Omental fat pad (tissue), 4 donors: Measurements from ENCODE around the genes CITED4 and ZMYND12.

DNA sequence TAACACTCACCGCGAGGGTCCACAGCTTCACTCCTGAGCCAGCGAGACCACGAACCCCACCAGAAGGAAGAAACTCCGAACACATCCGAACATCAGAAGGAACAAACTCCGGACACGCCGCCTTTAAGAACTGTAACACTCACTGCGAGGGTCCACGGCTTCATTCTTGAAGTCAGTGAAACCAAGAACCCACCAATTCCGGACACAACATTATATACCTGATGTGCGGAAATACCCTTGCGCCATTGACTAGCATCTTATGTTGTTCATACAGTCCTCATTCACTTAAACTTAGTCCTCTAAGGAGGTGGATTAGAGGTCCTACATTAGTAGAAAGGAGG is 15.4 kb downstream of the SMAP2 start:
- PRO-cap = no peak
- RAMPAGE, long total RNA, 4 experiments = no peak in any of the 4 experiments

GRCh38 chr1:40413537-40414143 is 36.6 kb upstream of the ZFP69B start:
- PRO-cap = no peak
- RAMPAGE, long total RNA, 4 experiments = no peak in any of the 4 experiments

GRCh38 chr1:40651117-40651851 is 14.2 kb downstream of the RIMS3 start:
- PRO-cap = no peak
- RAMPAGE, long total RNA, 4 experiments = no peak in any of the 4 experiments

- PRO-cap = bidirectional peak, plus-strand start at chr1:40692203, minus-strand start at chr1:40692038
- RAMPAGE, long total RNA, 4 experiments = no peak in any of the 4 experiments
These were observed 904 bp downstream of the NFYC start for GRCh38 chr1:40692169-40693047.

DNA sequence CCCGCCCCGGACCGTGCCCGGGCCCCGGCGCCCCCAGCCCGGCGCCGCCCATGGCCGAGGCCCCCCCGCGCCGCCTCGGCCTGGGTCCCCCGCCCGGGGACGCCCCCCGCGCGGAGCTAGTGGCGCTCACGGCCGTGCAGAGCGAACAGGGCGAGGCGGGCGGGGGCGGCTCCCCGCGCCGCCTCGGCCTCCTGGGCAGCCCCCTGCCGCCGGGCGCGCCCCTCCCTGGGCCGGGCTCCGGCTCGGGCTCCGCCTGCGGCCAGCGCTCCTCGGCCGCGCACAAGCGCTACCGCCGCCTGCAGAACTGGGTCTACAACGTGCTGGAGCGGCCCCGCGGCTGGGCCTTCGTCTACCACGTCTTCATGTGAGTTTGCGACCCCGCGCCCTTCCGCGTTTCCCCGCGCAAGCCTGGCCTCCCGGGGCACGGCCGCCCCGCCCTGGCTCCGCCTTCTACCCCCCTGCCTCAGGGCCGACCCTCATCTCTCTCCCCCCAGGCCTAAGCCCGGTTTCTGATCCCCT is 516 bp downstream of the KCNQ4 start:
- PRO-cap = no peak
- RAMPAGE, long total RNA, 4 experiments = no peak in any of the 4 experiments

GRCh38 chr1:40861979-40862852 is at the start of gene CITED4:
TSS of gene CITED4 (minus strand) at chr1:40862363.
- PRO-cap = unidirectional peak, minus-strand start at chr1:40862363
- RAMPAGE, long total RNA, 4 experiments = no peak in any of the 4 experiments

DNA sequence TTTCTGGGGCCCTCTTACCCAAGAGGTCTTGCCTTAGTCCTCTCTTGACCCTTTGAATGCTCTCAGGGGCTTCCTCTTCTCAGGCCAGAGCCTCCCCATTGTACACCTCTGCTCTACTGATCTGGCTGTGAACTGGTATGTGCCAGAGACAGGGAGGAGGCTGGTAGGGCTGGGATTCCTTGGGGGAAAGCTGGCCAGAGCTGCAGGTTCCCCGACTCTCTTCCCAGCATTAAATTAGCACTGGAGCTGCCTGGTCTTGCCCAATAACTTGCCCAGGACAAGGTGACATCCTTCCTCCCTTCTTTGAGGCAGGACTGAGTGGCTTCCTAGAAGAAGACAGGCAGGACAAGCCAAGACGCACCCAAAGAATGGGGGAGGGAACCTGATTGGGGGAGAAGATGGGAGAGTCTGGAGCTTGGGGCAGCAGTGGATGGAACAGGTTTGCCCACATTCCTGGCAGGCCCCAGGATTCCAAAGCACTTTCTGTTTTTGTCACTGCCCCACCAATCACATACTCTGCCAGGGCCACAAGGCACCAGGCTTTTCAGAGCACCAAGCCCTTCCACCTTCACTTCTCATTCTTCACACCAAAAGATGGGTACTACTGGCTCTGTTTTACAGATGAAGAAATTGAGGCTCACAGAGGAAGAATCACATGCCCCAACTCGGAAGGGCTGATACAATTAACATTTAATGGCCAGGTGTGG is 37.3 kb upstream of the CITED4 start:
- PRO-cap = no peak
- RAMPAGE, long total RNA, 4 experiments = no peak in any of the 4 experiments

DNA sequence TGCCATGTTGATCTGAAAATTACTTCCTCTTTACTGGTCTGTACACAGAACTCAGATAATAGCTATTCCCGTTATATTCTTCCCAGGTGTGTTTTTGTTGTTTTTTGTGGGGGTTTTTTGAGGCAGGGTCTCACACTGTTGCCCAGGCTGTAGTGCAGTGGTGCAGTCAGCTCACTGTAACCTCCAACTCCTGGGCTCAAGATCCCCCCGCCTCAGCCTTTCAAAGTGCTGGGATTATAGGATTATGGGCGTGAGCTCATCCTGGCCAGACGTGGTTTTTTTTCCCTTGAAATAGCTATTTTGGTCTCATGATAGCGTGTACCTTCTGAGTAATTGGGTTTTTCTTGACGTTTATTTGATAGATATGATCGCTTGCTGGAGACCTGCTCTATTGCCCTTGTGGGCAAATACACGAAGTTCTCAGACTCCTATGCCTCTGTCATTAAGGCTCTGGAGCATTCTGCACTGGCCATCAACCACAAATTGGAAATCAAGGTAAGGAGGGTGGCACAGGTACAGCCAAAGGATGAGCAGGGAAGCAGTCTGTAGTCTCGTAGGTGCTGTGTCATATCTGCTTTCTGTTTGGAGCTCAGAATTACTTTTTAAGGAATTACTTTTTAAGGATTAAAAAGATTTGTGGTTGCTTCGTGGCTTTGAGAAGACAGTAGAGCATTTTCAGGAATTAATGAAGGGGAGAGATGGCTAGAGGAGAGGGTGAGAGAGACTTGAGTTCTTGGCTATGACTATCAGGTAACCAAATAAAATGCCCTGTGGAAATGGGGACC is 17.7 kb downstream of the CTPS1 start:
- PRO-cap = no peak
- RAMPAGE, long total RNA, 4 experiments = no peak in any of the 4 experiments

GRCh38 chr1:41113154-41113584 is 91.6 kb upstream of the SLFNL1 start:
- PRO-cap = no peak
- RAMPAGE, long total RNA, 4 experiments = no peak in any of the 4 experiments

GRCh38 chr1:41167831-41168526 is 74.1 kb downstream of the SCMH1 start:
- PRO-cap = no peak
- RAMPAGE, long total RNA, 4 experiments = no peak in any of the 4 experiments

GRCh38 chr1:41319005-41319700 is 77.0 kb upstream of the SCMH1 start:
- PRO-cap = no peak
- RAMPAGE, long total RNA, 4 experiments = no peak in any of the 4 experiments

DNA sequence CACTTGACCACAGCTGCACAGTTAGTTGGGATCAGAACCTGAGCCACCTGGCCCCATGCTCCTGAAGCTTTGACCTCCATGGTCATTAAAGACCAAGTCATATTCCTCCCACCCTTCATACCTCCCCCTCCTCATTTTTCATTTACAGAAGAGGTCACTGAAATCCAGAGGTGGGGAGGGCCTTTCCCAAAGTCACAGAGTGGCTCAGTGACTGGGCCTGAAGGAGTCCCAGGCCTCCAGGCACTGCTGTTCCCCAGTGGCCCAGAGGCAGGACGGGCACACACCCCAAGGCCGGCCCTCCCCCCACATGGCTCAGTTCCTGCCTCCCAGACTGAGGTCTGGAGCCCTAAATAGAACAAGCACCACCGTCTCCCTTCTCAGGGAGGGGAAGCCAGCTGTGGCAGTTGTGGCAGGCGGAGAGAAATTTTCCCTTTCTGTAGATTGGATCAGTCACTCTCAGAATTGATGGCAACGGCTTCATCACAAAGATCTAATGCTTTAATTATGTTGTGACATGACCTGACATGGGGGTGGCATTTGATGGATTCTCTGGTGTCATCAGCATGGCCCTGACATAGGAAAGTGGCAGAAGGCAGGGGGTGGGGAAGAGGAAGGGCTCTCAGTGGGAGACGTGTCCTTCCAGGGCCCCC is 77.7 kb upstream of the SCMH1 start:
- PRO-cap = no peak
- RAMPAGE, long total RNA, 4 experiments = no peak in any of the 4 experiments

GRCh38 chr1:41365687-41366827 is 118.4 kb downstream of the EDN2 start:
- PRO-cap = no peak
- RAMPAGE, long total RNA, 4 experiments = no peak in any of the 4 experiments

DNA sequence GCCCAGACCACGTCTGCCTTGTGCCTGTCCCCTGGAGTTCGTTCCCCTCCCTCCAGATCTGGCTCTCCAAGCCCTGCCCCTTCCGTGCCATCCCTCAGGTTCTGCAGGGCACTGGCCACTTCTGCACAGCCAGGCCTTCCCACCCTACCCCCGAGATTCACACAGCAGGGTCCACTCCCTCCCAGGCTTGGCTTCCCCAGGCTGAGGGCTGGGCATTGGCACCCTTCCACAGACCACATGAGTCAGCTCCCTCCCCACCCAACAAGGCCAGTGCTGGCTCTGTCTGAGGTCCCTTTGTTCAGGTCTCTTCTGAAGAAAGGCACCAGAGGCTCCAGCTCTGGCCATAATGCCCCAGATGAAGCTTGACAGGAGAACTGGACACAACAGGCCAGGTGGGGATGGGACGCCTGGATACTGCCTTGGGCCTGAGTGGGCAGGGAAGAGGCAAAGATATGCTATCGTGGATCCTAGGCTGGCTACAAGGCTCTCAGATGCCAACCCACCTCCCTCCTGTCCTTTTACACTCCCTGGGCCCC is 51.5 kb downstream of the EDN2 start:
- PRO-cap = no peak
- RAMPAGE, long total RNA, 4 experiments = no peak in any of the 4 experiments

DNA sequence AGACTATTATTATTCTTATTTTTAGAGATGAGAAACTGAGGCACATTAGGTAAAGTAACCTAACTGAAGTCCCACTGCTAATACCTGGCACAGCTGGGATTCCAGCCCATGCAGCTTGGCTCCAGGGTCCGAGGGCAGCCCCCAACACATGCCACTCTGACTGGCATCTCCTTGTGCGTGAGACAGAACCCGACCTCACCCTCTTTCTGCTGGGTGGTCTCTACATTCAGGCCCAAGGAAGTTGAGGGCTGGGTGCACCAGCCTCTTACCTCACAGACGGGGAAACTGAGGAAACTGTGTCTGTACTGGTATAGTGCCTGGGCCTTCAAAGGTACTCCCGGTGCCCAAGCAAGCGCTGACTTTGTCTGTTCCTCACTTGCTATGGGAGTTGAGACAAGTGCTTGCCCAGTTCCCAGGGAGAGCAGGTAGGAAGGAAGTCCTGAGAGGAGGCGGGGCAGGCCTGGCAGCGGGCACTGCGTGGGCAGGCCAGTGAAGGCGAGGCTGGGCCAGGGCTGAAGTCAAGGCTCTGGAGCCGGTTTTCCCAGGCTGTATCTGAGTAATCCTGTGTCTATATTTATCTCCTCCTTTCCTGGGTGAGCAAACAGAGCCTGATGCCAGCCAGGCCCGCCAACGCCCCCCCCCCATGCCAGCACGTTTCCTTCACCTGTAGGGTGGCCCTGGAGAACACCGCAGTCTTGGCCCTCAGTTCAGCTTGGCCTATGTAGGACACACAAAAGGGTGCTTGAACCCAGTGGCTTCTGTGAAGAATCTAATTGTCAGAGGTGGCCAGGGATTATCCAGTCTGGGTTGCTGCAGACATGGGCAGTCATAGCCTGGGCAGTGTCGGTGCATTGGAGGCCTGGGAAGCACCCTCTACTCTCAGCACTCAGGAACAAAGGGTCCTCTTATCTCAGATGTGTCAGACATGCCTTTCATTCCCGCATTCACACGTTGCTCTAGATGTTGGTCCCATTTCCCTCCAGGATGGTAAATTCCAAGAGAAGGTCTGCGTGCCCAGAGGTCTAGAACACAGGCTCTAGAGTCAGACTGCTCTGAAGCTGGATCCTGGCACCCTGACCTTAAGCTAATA is 16.0 kb upstream of the EDN2 start:
- PRO-cap = no peak
- RAMPAGE, long total RNA, 4 experiments = no peak in any of the 4 experiments

- PRO-cap = no peak
- RAMPAGE, long total RNA, 4 experiments = no peak in any of the 4 experiments
These were observed 29.9 kb upstream of the EDN2 start for GRCh38 chr1:41514297-41514802.

DNA sequence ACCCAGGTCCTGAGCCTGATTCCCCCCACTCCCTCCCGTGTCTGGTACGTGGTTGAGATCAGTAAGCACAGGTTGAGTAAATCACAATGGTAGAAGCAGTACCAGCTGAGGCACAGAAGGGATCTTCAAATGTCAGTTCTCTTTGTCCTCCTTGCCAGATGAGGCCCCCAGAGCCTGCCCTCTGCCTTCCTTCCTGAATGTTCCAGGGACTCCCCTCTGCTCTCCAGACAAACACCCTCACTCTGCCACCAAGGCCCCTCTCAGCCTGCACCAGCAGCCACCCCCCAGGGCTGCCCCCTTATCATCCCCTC is 112.8 kb downstream of the HIVEP3 start:
- PRO-cap = no peak
- RAMPAGE, long total RNA, 4 experiments = no peak in any of the 4 experiments

GRCh38 chr1:42168010-42168300 is 3.4 kb upstream of the GUCA2A start:
- PRO-cap = no peak
- RAMPAGE, long total RNA, 4 experiments = no peak in any of the 4 experiments

GRCh38 chr1:42455784-42456147 is at the start of gene ZMYND12:
TSS of gene ZMYND12 (minus strand) at chr1:42456022.
- PRO-cap = no peak
- RAMPAGE, long total RNA, 4 experiments = start-site peak on the minus strand in 1 of 4 experiments, at chr1:42456019-42456041 at its widest, 22 reads per replicate

DNA sequence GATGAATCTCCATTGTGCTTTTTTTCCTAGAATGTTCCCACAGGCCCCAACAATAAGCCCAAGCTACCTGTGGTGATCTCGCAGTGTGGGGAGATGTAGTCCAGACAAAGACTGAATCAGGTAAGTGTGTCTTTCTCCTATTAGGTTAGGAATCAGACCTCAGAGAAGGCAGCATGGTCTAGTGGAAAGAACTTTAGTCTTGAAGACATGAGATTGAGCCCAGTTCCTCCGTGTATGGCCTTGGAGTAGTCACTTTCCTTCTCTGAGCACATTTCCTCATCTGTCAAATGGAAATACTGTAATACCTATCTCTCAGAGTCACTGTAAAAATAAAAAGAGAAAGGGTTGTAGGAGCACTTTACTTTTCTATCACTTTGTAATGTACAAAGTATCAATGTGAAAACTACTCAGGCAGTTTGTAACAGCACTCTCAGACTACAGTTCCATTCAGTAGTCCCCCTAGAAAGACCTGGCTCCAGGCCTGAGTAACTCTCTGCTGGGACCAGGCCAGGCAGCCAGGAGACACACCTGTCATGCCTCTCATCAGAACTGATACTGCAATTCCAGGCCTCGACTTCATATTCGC is 9.2 kb downstream of the PPIH start:
- PRO-cap = no peak
- RAMPAGE, long total RNA, 4 experiments = no peak in any of the 4 experiments